ENCODE results near the gene PIM3.

GRCh38 chr22:47154451-47155327 is 392.2 kb downstream of the TBC1D22A start:
- PRO-cap = no peak

GRCh38 chr22:47158149-47159101 is 396.0 kb downstream of the TBC1D22A start:
- PRO-cap = no peak

GRCh38 chr22:47328874-47329561 is 566.6 kb downstream of the TBC1D22A start:
- PRO-cap = no peak

DNA sequence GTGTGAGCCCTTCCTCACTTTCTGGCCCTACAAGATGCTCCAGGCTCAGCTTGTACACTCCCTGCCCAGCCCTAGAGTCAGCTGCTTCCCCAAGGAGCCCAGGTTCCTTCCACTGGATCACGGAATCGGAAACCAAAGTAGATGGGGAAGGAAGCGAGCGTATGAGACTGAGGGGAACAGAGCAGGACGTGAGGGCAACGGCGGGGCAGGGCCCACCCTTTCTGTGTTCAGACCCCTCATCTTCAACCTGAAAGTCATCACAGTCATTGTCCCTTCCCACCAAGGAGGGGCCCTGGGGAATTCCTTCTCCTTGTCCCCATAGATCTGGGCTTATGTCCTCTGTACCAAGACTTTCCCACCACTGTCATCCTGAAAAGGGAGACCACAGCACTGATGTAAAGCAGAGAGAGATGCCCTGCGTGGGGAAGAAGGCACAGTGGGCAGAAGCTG is 605.9 kb upstream of the TAFA5 start:
- PRO-cap = no peak

- PRO-cap = no peak
These were observed 262.0 kb downstream of the TAFA5 start for GRCh38 chr22:48751270-48751802.

DNA sequence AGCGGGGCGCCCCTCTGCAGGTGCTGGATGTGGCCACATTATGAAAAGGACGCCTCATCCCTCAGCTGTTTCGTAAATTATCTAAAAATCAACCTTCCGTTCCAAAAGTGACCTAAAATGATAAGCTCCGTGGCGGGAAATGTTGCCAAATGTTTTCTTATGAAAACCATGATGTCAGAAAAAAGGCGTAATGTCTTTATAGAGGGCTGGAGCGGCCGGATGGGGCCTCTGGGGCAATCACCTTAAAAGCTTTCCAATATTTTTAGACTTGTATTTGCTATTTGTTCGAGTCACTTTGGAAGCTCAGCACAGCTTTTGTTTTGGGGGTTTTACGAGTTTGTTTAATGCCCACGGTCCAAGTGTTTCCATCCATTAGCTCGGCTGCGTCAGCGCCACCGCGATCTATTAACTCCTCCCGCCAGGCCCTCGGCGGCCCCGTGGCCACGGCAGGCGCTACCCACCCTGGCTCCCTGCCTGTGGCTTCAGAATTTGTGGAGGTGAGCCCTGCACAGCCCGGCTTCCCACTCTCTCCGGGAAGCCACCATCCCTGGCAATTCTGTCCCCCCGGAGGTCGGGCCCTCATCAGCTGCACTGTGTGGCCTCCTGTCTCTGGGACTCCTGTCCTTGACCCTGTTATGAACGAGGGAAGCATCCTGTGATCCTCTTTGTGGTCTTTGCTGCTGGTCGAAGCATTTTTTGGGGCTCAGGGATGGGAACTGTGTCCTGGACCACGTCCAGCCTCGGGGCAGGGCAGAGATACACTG is 648.6 kb downstream of the BRD1 start:
- PRO-cap = no peak

GRCh38 chr22:49372691-49373212 is 454.9 kb downstream of the BRD1 start:
- PRO-cap = no peak

GRCh38 chr22:49481269-49482290 is 346.1 kb downstream of the BRD1 start:
- PRO-cap = no peak

- PRO-cap = no peak
These were observed 167.8 kb downstream of the BRD1 start for GRCh38 chr22:49659735-49660411.

- PRO-cap = no peak
These were observed 66.4 kb downstream of the BRD1 start for GRCh38 chr22:49761232-49761742.

- PRO-cap = no peak
These were observed 12.0 kb downstream of the BRD1 start for GRCh38 chr22:49815572-49816101.

- PRO-cap = no peak
These were observed 4.5 kb downstream of the BRD1 start for GRCh38 chr22:49823014-49823656.

GRCh38 chr22:49828024-49828702 is 490 bp upstream of the BRD1 start:
- PRO-cap = no peak

DNA sequence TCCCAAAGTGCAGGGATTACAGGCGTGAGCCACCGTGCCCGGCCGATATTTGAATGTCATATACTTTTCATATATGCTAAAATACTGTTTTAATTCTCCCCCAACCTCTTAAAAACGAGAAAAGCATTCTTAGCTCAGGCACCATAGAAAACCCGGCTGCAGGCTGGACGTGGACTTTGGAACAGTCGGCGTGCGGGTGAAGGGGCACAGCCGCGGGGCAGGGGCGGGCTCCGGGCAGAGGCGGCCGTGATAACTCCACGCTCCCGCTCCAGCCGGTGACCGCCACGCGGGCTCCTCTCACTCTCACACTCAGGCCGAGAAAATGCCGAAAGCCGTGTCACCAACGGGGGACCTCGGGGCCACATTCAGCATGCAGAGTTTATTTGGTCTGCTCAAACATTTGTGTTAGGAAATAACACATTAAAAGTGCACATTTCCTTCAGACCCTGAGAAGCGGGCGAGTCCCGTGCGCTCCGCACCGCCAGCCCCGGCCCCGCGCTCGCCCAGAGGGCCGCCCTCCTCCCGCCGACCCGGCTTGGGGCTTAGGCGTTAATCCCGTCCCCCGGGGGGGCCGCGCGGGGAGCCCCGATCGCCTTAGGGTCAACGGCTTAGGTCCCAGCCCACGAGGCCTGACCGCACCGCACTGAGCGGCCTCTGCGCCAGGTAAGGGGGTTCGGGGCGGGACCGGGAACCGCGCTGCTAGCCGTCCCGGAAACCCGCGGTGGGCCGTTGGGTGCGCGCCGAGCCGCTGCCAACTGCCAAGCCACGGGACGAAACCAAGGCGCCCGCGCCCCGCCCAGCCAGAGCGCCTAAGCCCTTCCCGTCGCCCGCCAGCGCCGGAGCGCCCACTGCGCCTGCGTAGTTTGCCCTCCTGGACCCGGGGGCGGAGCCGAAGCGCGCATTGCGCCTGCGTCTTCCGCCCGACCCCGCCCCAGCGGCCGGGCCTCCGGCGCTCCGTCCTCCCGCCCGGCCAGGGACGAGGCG is 595 bp upstream of the ZBED4 start:
- PRO-cap = bidirectional peak, plus-strand start outside the sequence, minus-strand start at position 757 of the sequence

DNA sequence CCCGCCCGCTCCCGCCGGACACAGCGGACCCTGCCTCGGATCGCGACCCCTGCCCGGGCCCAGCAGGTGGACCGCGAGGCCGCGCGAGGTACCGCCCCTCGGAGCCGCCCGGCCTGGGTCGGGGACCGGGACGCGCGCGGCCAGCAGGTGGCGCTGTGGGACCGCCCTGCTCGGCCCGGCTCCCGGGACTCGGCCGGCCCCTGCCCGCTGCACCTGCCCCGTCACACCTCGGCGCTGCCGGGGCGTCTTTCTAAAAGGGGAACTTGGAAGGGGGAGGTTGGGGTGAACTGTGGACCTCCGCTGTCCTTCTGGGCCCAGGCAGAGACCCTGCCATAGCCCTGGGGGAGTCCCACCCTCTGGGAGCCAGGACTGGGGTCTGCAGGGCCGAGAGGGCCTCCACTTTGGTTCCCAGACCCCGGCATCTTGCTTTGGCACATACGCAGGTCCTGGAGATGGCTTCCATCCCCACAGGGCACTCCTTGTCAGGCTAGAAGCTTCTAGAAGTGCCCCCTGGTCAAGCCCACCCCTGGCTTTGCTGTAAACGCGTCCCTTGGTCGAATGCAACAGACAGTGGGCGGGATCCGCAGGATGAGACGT is 11.2 kb downstream of the CRELD2 start:
- PRO-cap = no peak

DNA sequence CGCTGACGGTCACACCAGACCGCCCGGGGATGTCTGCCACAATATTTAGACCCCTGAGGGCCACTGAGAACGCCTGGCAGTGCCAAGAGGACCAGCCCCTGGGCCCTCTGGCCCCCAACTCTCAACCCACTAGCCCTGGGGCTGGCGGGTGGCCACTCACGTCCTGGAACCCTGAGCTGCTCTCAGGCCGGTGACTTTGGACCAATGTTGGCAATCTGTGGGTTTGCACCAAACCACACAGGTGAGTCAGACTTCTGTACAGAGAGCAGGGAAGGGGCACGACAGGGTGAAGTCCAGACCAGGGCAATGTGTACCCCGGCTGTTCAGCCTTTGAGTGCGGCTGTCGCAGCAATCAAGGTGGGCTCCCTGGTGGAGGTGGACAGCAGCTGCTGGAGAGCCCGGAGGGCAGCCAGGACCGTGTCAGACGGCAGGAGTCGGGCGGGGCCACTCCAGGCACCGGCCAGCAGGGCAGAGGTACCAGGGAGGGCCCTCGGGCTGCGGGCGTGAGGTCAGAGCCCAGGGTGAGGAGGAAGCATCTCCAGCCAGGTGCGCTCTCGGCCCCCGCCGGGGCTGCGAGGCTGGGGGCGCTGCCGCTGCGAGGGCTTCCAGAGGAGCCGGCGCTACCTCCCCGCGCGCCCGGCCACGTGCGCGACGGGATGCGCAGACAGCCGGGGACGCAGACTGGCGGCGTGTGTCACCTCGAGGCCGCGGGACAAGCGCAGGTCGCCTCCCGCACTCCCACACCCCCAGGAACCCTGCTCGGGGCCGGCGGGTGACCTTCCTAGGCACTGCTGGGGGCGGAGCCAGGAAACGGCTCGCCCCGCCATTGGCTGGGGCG is 803 bp upstream of the PIM3 start:
- PRO-cap = bidirectional peak, plus-strand start outside the sequence, minus-strand start at position 757 of the sequence

DNA sequence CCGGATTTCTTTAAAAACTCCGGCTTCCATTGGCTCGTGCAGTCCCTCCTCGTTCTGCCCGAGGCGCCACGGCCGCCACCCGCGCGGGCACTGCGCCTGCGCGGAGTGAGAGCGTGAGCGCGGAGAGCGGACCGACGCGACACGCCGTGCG is 309 bp upstream of the PIM3 start:
- PRO-cap = bidirectional peak, plus-strand start at position 108 of the sequence, minus-strand start outside the sequence

- PRO-cap = bidirectional peak, plus-strand start at chr22:49960776, minus-strand start at chr22:49960670; bidirectional peak, plus-strand start at chr22:49961558, minus-strand start at chr22:49961529
These were observed at the start of gene PIM3 for GRCh38 chr22:49960539-49961658. PIM3 (plus strand) TSS chr22:49960772.

- PRO-cap = no peak
These were observed 1.0 kb downstream of the PIM3 start for GRCh38 chr22:49961659-49961930.

- PRO-cap = no peak
These were observed 3.0 kb downstream of the PIM3 start for GRCh38 chr22:49963276-49964324.

All from colic lymph node (tissue), 1 donor.